REH cell (cell line): ENCODE measurements around a stretch of chr20.

DNA sequence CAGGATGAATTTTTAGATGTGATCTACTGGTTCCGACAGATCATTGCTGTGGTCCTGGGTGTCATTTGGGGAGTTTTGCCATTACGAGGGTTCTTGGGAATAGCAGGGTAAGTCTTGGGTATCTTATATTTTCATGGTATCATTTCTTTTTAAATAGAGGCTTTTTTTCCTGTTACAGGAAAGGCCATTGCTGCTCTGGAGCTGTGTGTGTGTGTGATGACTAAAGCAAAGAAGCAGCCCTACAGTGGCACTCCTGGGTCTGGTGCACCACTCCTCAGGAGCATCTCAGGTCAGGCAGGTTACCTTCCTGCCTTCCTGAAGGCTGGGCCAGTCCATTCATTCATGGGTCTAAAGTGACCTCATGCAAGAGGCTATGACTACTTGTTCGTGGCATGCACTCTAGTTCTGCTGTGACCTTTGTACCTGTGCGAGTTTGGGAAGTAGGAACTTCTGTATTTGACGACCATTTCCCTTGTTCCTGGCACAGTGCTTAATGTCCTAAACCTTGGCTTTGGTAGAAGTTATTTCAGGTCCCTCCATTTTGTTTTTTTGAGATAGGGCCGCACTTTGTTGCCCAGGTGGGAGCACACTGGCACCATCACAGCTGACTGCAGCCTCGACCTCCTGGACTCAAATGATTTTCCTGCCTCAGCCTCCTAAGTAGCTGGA, 2.3 kb downstream of the RAB5IF start:
- PRO-cap, result no peak

DNA sequence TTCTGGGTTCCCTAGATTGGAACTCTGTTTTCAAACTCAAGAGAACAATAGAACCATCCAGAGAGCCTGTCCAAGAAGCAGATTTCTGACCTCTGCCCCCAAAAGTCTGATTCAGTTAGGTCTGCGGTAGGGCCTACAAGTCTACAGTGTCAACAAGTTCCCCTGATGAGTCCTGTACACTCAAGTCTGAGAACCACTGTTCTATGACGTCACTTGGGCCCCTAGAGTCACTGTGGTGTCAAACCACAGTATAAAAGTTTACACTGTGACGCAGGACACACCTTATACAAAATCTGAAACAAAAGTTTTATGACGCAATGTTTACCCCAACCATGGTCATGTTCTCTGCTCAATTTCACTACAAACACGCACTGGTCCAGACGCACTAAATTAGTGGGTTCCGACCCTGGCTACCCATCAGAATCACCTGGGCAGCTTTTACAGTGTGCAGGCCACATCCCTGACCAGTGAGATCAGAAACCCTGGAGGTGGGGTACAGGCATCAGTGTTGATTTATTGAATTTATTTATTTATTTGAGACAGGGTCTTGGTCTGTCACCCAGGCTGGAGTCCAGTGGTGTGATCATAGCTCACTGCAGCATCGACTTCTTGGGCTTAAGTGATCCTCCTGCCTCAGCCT, 17.8 kb downstream of the SLA2 start:
- PRO-cap, result no peak

DNA sequence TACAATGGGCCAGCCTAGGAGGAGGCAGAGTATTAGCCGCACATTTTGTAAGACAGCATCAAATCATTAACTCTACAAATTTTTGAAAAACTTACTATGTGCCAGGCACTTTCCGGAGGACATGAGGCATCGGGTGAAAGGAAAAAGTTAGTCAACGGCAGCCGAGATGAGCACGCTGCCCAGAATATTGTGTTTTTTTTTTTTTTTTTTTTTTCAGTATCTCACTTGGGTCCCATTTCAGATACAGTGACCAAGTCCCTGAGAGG, 1.4 kb downstream of the SLA2 start:
- PRO-cap, result no peak

DNA sequence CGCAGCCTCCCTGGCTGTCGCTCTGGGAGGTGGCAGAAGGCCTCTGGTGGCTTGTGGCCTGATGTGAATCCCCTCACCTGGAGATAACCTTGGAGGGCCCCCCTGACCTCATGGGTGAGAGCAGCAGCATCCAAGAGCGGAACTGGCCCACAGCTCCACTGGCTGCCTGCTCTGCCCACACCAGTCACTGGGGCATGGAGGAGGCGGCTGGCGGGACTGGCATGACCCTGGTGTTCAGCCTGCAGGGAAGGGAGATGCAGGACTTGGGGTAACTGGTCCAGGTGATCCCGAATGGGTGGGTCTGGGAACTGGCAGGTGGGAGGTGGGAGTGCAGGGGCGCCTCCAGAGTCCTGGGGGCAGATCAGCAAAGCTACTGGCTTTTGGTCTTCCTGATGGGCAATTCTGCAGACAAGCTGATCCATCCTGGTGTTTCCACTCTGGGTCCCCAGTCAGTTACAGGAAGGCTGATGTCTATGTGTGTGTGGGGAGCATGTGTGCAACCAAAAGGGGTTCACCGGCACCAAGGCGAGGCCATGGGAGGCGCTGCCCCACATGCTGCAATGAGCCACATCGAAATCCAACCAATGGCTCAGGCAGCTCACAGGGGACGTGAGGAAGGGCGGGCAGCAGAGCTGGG, 10.7 kb upstream of the DSN1 start:
- PRO-cap, result no peak

DNA sequence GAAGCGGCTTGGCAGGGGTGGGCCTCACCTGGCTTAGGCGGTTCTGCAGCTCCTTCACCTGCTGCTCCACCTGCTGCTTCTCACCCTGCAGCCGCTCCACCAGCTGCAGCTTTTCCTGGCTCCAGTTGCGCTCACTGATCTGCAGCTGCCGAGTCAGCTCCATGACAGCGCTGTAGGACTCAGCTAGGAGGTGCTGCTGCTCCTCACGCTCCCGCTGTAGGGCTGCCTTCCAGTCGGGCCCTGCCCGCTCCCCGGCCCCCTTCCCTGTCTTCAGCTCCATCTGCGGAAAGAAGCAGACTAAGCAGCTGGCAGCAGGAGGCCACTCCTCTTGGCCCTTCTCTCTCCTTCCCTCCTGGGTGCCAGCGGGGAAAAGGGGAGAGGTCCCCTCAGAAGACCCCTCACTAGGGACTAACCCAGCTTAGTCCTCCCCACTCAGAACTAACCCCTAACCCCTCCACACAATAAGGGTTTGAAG, 29.3 kb upstream of the DSN1 start:
- PRO-cap, result no peak

DNA sequence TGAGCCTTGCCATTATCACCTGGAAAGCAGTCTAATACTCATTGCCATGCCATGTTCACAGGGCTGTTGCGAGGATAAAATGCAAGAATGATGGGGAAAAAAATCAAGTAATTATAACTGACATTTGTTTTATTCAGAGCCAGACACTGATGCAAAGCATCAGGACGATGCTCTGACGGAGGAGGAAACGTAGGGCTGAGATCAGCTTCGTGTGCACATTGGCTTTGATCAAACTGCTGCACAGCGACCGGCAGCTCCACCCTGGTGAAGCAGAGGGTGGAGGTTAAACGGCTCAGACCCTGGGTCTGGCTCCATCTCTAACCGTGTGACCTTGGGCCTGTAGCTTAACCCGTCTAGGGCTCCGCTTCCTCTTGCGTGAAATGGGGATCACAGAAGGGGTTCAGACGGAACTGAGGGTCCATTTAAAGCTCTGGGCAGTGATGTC, 796 bp downstream of the RBL1 start:
- PRO-cap, result bidirectional peak, plus-strand start at position 314 of the sequence, minus-strand start at position 269 of the sequence; bidirectional peak, plus-strand start at position 369 of the sequence, minus-strand start at position 381 of the sequence

GRCh38 chr20:37294272-37294643, 4.8 kb downstream of the MANBAL start:
- PRO-cap, result no peak

DNA sequence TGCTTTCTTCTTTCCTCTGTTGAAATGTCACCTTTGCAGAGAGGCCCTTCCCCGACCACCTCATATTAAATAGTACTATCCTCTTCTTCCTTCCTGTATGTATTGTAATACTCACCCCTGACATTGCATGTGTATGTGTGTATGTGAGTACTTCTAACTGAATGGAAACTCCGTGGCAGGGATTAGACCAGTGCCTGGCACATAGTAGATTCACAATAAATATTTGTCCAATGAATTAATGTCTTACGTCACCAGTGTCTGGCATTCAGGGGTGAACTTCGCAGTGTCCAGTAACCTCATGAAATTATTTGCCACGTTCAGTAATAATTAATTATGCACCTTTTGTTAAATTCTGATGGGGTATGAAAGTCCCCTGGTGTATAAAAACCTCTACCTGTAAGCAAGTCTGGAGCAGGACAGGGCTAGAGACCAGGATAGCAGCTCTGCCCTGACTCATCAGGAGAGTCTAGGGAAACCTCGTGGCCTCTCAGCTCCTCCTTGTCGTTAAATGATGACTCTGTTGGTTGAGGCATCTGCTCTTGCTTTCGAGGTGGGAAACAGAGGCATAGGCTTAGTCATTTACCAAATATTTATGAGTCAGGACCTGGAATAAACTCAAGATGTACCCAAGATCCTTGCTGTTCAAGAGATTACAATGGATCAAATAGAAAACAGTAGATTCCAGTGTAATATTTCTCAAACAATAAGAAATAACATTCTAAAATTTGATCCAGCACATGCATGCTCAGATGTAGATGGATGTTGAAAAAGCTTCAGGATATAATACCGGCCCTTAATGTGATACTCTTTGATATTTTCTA, 5.4 kb downstream of the MANBAL start:
- PRO-cap, result no peak

- PRO-cap, result no peak
Measured at GRCh38 chr20:37393407-37394271, 47.7 kb downstream of the SRC start.

GRCh38 chr20:37436854-37437324, 84.2 kb upstream of the NNAT start:
- PRO-cap, result no peak

GRCh38 chr20:37503135-37504132, 17.6 kb upstream of the NNAT start:
- PRO-cap, result no peak

- PRO-cap, result no peak
Measured at GRCh38 chr20:37510453-37511659, 10.2 kb upstream of the NNAT start.

- PRO-cap, result no peak
Measured at GRCh38 chr20:37710838-37711487, 17.1 kb downstream of the CTNNBL1 start.

- PRO-cap, result no peak
Measured at GRCh38 chr20:37898119-37898427, 4.9 kb upstream of the VSTM2L start.

DNA sequence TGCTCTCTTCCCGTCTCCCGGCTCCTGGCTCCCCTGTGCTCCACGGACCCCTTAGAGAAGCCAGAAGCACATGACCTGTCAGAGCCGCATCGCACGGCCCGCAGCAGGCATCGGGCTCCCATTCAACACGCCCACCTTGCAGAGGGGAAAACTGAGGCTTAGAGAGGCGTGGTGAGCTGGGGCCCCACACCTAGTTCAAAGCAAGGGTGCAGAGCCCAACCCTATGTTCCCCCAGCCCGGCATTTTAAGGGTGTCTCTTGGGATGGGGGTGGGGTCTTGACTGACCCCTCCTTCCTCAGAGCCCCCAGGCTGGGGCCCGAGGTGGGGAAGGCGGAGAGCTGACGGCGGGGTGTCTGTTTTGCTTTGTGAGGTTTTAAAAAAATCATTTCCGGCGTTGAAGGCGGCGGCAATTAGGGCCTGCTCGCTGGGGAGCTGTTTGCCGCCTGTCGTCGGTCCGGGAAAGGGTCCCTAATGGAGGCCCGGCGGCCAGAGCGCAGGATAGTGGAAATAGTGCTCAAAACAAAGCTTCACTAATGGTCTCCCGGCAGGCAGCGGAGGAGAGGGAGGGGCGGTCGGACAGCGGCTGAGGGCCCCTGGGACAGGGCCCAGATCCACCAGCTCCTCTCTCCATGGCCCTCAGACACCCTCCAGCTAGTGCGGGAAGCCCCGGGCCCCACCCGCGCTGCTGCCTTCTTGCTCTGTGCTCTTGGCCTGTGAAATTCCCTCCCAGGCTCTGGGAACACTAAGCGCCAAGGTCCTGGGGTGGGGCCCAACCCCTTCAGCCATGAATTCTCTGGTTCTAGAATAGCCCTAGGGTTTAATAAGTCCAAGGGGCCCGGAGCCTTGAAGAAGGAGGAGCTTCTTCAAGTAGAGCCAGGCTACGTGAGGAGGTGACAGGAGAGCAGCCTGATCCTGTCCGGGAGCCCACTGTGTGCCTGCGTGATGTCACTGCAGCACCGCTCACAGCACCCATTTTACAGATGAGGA, 12.0 kb downstream of the VSTM2L start:
- PRO-cap, result unidirectional peak, plus-strand start at position 436 of the sequence

DNA sequence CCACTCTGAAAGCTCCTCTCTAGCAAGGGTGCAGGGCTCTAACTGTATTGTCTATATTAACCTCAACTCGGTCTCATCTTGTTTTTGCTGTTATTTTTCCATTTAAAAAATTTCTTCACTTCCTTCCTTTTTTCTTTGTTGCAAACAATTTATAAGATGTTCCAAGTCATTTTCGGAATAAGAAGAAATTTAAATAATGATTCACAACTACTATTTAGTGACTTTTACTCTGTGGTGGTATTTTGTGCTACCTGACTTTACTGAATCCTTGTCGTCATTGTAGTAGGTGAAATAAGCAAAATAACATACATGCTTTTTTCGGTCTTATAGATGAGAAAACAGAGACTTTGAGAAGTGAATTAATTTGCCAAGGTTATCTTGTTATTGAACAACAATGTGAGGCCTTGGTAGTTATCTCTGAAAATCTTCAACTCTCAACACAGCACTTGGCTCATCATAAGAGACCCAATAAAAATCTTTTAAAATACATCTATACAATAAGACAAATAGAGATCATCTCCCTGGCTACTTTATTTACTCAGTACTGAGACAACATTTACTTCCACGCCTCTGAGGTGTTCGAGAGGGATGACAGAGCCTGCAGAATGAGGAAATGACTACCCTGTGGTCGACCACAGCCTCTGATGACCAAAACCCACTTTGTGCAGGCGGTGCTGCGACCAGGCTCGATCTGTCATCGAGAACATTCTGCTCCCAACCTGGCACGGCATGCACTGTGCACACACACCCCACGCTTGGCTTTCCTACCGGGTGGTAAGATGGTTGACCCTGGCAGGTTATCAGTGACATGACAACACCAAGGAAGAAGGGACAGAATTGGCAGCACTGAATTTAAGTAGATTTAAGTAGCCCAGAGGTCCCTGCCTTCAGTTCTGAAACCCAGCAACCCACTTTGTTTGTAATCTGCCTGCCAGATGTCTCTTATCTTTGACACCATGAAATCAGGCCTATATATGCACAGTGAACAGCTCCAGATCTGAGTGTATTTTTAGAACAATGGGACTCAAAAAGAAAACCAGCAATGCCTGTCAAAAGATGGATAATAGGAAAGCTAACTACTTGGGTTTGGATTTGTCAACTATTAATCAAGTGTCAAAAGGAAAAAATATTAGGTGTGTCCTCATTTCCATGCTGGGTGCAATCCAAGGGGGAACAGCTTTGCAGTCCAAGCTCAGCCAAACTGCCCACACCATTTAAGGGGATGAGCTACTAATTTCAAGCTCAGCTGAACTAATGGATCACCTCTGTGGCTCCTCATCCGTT, 42.7 kb downstream of the TTI1 start:
- PRO-cap, result no peak

GRCh38 chr20:37992712-37993175, 40.5 kb downstream of the TTI1 start:
- PRO-cap, result no peak

GRCh38 chr20:38059296-38059586, 25.7 kb downstream of the RPRD1B start:
- PRO-cap, result no peak

DNA sequence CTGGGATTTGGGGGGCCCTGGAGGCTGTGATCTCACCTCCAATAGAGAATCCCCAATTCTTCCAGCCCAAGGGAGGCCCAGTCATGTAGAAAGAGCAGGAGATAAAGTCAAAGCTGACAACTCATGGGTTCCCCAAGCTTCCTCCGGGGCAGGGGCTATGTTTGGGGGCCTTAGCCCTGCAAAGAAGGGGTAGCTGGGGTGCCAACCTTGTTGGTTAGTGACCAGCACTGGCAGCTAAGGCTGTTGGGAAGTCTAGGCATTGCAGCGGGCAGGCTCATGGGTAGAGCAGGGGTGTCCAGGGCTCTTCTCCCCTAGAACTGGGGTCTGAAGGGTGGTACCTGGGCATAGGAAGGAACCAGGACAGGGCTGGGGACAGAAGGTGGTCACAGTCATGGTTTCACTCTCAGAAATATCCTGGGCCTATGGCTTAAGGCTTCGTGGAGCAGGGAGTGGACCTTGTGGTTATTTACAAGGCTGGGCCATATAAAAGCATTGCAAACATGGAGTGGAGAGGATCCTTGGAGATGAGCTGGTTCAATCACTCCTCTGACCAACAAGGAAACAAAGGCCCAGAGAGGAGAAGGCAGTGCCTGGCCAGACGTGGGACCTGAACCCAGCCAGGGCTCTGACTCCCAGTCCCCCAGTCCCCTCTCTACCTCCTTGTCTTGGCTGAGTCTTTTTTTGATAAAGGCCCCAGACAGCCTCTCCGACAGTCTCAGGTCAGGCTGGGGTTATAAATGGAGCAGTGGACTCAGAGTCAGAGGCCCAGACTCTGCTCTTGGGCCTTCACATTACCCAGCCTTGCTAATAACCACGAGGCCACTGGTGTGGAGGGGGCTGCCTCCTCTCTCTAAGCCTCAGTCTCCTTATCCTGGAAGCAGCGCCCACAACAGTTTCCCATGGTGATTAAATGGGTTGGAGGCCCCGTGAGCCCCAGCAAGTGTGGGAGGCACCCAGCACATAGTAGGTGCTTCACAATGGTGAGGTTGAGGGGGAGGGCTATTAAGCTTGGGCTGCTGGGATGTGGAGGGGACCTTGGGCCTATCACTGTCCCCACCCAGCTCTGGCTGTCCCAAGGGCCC, 36.1 kb downstream of the TGM2 start:
- PRO-cap, result no peak

GRCh38 chr20:38130925-38131261, 34.2 kb downstream of the TGM2 start:
- PRO-cap, result no peak